ENCODE measurements around a stretch of chr7.

DNA sequence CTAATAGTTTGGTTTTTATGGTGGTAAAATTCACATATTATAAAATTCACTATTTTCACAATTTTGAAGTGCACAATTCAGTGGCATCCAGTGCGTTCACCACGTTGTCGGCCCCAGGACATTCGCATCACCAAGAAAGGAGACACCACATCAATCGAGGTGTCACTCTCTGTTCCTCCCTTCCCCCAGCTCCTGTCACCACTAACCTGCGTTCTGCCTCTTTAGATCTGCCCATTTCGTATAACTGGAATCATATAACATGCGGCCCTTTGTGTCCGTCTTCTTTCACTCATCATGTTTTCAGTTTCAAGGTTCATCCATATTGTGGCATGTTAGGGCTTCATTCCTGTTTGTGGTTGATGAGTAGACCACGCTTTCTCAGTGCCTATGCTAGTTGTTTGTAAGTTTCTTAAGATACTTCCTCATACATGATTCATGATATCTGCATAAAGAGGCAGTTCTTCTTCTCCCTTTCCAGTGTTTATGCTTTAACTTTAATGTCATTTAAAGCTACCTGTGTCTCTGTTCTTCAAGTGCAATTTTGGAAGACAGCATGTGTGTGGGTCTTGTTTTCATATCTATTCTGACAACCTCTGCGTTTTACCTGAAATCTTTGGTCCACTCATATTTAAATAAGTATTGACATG, 79.6 kb upstream of the FAM20C start:
- PRO-cap, 3 experiments = no peak in any of the 3 experiments
- RAMPAGE, long total RNA = no peak

DNA sequence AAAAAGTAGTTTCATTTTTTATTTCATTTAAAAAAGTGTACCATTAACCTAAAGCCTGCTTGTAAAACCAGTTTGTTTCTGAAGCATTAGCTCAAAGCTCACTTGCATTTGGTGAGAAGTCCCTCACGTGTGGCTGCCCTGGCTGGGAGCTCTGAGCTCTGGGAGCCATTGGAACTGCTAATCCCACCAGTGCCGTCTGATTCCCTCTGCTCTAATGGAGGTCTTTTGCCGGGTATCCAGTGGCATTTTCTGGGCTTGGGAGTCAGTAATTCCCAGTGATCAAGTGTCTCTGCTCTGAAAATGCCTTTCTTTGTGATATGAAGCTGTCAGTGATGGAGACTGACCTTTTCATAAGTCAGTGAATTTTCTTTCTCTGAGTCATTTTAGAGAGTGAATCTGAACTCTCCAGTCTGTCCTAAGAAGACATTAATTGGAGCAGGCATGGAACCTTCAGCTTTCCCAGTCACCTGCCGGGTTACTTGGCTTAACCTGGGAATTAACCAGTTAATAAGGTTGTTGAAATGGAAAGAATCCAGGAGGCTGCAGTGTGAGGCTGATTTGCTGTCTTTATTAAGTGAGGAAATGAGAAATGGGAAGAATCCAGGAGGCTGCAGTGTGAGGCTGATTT, 36.8 kb upstream of the FAM20C start:
- PRO-cap, 3 experiments = no peak in any of the 3 experiments
- RAMPAGE, long total RNA = no peak

GRCh38 chr7:235565-236437, 43.4 kb downstream of the FAM20C start:
- PRO-cap, 3 experiments = peak in 1 of 3 experiments; most common plus-strand start chr7:235889 (in 1); most common minus-strand start chr7:235794 (in 1)
- RAMPAGE, long total RNA = no peak

DNA sequence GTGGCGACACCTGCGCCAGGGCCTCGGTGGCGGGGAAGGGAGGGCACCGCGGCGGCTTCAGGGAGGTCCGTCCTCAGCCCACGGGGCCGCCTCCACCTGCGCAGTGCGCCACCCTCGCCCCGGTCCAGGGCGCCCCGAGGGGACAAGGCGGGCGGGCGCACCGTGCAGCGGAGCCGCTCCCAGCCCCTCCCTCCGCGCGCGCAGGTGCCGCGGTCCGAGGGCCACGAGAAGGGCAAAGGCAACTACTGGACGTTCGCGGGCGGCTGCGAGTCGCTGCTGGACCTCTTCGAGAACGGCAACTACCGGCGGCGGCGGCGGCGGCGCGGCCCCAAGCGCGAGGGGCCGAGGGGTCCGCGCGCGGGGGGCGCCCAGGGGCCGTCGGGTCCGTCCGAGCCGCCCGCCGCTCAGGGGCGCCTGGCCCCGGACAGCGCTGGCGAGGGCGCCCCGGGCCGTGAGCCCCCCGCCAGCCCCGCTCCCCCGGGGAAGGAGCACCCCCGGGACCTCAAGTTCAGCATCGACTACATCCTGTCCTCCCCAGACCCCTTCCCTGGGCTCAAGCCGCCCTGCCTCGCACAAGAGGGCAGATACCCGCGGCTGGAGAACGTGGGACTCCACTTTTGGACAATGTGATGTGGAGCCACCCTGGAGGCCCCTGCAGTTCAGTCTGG, 1.0 kb downstream of the FOXL3 start:
- PRO-cap, 3 experiments = no peak in any of the 3 experiments
- RAMPAGE, long total RNA = no peak

DNA sequence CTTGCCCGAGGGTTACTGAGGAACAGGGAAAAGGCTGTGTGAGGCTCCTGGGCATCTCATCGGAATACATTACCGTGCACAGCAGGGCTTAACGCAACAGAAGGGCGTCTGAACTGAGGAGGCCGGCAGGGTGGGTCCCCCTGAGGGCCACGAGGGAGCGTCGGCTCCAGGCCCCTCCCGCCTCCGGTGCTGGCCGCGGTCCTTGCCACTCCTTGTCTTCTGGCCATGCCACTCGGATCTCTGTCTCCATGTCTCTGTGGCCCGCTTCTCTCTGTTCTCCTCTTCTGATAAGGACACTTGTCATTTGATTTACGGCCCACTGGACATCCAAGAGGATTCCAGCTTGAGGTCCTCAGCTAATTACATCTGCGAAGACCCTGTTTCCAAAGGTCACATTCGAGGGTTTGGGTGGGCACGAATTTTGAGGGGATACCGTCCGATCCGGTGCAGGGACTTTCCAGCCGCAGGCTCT, 50.7 kb downstream of the FOXL3 start:
- PRO-cap, 3 experiments = no peak in any of the 3 experiments
- RAMPAGE, long total RNA = no peak

DNA sequence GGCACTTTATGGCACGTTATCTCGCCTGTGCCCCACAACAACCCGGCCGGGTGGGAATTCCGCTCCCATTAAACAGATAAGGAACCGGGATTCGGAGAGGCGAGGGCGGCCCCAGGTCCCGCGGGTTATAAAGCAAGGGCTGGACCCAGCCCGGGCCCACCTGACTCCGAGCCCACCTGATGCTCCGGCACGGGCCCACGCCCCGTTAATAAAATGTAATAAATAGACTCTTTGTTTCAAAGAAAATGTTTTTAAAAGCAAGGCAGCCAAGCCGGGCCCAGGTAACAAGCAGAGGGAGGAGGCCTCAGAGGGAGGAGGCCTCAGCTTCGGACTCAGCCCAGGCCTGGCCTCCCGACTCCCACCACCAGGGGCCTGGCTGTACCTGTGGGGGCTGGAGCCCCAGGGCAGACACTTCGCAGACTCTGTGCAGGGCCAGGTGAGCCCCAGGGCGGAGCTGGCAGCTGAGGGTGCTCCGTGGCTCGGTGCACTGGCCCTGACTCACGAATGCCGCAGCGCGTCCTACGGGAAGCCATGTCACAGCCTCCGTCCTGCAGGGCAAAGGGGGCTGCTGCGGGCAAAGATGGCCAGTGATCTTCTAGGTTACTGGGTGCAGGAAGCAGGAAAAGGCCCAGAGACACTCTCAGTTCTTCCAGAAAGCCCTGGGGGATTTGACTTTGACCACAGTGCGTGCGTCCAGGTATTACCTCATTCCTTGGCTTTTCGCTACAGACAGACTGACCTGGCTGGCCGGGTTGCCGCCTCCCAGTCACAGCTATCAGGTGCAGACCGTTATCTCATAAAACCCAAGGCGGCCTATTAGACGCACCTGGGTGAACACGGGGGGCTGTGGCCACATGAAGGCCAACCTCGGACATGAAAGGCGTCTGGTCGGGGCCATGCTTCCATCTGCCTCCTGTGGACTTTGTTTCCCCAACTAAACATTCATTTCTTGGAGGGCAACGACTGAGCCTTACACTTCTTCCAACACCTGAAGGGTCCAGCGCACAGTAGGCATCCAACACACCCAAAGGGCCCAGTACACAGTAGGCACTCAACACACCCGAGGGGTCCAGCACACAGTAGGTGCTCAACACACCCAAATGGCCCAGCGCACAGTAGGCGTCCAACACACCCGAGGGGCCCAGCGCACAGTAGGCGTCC, 80.1 kb downstream of the FOXL3 start:
- PRO-cap, 3 experiments = no peak in any of the 3 experiments
- RAMPAGE, long total RNA = no peak

DNA sequence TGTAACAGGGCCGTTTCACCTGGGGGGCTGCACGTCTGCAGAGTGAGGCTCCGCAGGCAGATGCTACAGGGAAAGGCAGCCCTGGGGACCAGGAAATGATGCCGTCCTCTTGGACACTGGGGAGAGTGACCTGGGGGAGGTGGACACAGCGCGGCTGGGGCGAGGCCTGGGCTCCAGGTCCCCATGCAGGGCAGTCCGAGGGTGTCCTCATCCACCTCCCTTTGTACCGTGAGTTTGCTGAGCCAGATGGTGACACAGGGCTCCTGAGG, 41.9 kb downstream of the PDGFA start:
- PRO-cap, 3 experiments = no peak in any of the 3 experiments
- RAMPAGE, long total RNA = no peak

- PRO-cap, 3 experiments = no peak in any of the 3 experiments
- RAMPAGE, long total RNA = no peak
Measured at GRCh38 chr7:549405-549987, 29.9 kb upstream of the PDGFA start.

DNA sequence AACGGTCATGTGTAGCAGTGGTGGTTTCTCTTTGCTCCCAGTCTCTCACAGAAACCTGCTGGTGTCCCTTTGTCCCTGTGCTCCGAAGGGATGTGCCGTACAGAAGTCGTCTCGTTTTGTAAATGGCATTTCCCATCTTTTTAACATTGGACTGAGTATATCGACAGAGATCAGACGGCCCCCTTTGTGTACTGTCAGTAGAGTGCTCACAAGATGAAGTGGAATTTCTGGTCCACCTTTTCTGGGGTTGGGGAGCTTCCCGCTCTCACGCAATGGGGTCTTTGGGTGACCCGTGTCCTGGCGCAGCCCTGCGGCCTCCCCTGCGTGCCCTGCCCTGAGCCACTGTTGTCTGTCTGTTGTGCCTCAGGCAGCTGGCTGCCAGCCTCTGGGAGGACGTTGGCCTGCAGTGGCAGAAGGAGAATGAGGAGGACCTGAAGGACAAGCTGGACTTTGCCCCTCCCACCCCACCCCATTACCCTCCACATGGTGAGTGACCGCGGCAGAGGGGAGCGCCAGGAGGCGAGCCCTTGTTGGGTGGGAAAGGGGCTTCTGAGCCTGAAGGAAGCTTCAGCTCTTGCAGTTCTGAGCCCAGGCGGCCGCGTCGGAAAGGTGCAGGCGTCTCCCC, 14.0 kb upstream of the PRKAR1B start:
- PRO-cap, 3 experiments = no peak in any of the 3 experiments
- RAMPAGE, long total RNA = no peak

- PRO-cap, 3 experiments = no peak in any of the 3 experiments
- RAMPAGE, long total RNA = no peak
Measured at GRCh38 chr7:869232-869850, 7.0 kb upstream of the GET4 start.

DNA sequence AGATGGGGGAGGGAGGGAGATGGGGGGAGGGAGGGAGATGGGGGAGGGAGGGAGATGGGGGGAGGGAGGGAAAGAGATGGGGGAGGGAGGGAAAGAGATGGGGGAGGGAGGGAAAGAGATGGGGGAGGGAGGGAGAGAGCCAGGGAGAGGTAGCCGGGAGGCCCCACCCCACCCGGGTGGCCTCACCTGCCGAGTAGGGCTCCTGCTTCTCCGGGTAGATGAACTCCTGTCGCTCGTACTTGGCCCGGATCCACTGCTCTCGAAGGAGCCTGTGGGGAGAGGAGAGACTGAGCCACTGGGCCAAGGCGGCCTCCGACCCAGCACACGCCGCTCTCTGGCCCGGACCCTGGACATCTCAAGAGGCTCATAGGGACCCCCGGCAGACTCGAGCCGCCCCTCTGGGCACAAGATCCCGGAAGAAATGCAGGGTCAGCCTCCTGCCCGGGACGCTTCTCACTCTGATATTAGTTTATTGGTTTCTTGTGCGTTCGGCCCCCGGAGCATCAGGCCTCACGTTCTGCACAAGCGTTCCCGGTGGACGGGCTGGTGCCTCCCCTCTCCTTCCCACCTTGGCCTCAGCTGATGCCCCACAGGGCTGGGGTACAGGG, 34.6 kb downstream of the ADAP1 start:
- PRO-cap, 3 experiments = no peak in any of the 3 experiments
- RAMPAGE, long total RNA = no peak

DNA sequence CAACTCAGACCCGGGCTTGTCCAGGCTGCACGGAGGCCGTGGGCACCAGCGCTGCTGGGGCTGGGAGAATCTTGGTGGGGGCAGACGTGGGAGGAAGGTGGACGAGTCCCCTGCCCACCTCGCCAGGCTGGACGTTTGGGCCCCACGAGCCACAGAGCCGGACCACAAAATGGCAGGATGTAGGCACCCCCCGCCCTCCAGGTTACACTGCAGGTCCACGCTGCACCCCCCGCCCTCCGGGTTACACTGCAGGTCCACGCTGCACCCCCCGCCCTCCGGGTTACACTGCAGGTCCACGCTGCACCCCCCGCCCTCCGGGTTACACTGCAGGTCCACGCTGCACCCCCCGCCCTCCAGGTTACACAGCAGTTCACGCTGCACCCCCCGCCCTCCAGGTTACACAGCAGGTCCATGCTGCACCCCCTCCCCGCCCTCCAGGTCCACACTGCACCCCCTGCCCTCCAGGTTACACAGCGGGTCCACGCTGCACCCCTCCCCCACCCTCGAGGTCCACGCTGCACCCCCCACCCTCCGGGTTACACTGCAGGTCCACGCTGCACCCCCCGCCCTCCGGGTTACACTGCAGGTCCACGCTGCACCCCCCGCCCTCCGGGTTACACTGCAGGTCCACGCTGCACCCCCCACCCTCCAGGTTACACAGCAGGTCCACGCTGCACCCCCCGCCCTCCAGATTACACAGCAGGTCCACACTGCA, 30.5 kb downstream of the ADAP1 start:
- PRO-cap, 3 experiments = no peak in any of the 3 experiments
- RAMPAGE, long total RNA = no peak

DNA sequence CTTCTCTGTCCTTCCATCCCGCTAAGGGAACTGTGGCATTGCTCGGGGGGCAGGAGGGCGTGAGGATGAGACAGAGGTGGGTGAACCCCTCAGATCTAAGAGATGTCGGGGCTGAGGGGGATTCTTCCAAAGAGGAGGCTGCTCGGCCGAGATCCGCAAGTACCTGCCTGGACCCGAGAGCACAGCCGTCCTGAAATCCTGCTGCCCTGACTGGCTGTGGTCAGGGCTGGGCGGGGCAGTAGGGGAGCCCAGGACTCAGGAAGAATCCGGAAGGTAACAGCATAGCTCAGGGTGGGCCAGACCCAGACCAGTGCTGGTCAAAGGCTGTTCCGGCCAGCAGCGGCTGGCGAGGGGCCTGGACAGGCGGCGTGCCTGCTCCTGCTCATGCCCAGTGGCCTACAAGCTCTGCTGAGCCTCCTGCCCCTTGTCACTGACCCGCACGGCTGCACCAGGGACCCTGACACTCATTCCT, 2.9 kb upstream of the ADAP1 start:
- PRO-cap, 3 experiments = no peak in any of the 3 experiments
- RAMPAGE, long total RNA = no peak

- PRO-cap, 3 experiments = no peak in any of the 3 experiments
- RAMPAGE, long total RNA = no peak
Measured at GRCh38 chr7:1051171-1051830, 7.0 kb downstream of the GPR146 start.

GRCh38 chr7:1086589-1087459, 1.1 kb upstream of the GPER1 start:
- PRO-cap, 3 experiments = peak in 2 of 3 experiments; most common plus-strand start chr7:1086862 (in 1)
- RAMPAGE, long total RNA = no peak

DNA sequence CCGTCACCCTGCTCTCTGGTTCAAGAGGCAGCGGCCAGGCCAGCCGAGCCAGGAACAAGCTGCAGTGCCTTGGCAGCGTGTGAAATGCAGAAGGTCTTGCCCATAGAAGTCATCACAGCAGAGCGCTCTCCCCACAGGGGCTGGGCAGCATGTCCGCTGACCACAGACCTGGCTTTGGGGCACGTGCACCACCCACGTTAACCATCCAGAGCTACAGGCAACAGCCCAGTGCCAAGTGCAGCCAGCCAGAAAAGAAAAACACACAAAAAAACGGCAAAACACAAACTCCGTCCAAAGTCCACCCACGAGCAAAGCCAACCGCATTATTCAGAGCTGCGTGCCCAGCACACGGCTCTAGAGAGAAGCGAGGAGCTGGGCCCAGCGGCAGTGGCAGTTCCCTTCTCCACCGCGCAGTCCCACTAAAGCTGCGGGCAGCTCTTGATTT, 14.0 kb downstream of the GPER1 start:
- PRO-cap, 3 experiments = no peak in any of the 3 experiments
- RAMPAGE, long total RNA = no peak

GRCh38 chr7:1289643-1290740, 57.3 kb downstream of the UNCX start:
- PRO-cap, 3 experiments = peak in 3 of 3 experiments; most common plus-strand start chr7:1290291 (in 3); most common minus-strand start chr7:1289854 (in 1)
- RAMPAGE, long total RNA = no peak

DNA sequence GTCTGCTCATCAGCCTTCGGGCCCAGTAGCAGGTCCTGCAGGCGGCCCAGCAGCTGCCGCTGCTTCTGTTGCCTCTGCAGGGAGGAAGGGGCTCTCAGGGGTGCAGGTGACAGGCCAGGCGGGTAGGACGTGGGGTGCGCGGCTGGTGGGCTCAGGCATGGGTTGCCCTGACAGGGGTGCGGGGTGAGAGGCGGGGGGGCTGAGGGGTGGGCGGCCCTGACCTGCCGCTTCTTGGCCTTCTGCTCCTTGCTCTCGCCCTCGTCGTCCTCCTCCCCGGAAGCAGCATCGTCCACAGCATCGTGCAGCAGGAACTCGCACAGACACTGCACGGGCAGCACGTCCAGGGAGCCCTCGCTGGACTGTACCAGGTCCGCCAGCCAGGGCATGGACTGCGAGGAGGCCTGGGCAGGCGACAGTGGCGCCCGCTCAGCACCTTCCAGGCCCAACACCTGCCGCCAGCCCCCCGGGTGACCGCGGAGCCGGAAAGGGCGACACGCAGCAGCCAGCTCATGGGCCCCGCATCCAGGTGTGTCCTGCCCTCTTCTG, 17.4 kb downstream of the INTS1 start:
- PRO-cap, 3 experiments = no peak in any of the 3 experiments
- RAMPAGE, long total RNA = no peak

GRCh38 chr7:1520465-1521124, 9.9 kb upstream of the MAFK start:
- PRO-cap, 3 experiments = peak in 2 of 3 experiments; most common plus-strand start chr7:1520862 (in 2); most common minus-strand start chr7:1520659 (in 2)
- RAMPAGE, long total RNA = no peak

GRCh38 chr7:1523865-1524473, 6.5 kb upstream of the MAFK start:
- PRO-cap, 3 experiments = no peak in any of the 3 experiments
- RAMPAGE, long total RNA = no peak

All from cerebellum (tissue), 5 donors.